SK-N-DZ (cell line): ENCODE data around the genes PCDH15 and TFAM.

GRCh38 chr10:50396136-50396693 lies 144.9 kb upstream of the ASAH2 start:
RAMPAGE:
- cytosol, long total RNA, result no peak
- nucleus, long total RNA, result no peak

GRCh38 chr10:50417680-50418706 lies 166.7 kb upstream of the ASAH2 start:
RAMPAGE:
- cytosol, long total RNA, result no peak
- nucleus, long total RNA, result no peak

DNA sequence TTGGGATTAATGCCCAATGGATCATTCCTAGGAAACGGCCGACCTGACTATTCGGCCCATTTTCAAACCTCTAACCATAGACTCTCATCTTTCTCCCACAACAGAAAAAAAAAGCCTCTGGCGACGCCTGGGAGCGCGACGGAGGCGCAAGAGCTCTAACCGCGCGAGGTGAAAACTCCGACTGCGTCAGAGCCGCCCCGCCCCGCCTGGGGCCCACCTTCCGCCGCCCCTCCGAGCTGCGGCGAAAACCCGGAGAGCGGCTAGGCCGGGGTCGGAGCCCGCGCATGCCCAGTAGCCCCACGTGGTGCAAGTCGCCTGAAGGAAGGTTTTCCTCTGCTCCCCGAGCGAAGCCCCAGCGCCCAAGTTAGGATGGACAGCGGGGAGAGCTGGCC lies 631 bp upstream of the SGMS1 start:
RAMPAGE:
- cytosol, long total RNA, result start-site peak on the minus strand centred at position 223 of the sequence, 136 bp wide, 30 and 46 reads in 2 replicates
- nucleus, long total RNA, result start-site peak on the minus strand centred at position 236 of the sequence, 15 bp wide, 22 and 24 reads in 2 replicates

DNA sequence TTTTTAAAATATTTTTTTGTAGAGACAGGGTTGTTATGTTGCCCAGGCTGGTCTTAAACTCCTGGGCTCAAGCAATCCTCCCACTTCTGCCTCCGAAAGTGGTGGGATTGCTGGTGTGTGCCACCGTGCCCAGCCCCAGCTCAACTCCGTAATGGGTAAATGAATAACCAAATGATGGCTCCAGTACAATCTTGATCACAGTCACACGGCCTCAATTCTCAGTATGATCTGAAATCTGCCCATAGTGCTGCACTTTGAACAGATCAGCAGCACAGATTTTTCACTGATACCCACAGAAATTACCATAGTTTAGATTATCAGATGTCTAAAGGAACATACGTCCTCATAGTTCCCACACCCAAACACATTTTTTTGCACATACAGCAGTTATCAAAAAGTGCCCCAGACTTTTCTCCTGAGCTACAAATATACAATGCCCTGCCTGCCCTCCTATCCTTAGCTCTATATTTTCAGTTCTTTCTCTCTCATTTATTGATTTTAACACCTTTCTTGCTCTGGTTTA lies 25.0 kb upstream of the SGMS1 start:
RAMPAGE:
- cytosol, long total RNA, result no peak
- nucleus, long total RNA, result no peak

RAMPAGE:
- cytosol, long total RNA, result no peak
- nucleus, long total RNA, result no peak
Measured at GRCh38 chr10:51281815-51282745, 207.8 kb downstream of the PRKG1 start.

DNA sequence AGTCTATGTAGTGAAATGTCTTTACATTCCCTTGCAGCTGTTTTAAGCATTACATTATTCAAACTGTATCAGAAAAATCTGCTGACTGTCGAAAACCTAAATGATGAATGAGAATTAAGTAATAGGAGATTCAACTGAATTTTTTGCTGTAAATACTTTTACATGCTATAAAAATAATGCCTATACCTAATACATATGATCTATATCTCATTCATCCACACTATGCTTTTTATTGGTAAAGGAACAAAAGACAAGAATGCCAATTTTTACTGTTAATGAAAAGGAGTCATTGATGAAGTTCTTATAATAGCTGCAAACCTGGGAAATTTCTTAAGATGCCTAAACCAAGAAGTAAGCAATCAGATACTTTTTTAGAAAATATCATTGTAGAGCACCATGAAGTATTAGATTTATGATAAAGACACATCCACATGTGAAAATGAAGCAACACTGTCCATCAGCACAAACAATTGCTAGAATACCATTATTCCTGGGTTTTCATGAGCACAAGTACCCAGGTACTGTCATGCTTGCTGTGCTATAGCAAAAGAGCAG lies 227.1 kb downstream of the CSTF2T start:
RAMPAGE:
- cytosol, long total RNA, result no peak
- nucleus, long total RNA, result no peak

DNA sequence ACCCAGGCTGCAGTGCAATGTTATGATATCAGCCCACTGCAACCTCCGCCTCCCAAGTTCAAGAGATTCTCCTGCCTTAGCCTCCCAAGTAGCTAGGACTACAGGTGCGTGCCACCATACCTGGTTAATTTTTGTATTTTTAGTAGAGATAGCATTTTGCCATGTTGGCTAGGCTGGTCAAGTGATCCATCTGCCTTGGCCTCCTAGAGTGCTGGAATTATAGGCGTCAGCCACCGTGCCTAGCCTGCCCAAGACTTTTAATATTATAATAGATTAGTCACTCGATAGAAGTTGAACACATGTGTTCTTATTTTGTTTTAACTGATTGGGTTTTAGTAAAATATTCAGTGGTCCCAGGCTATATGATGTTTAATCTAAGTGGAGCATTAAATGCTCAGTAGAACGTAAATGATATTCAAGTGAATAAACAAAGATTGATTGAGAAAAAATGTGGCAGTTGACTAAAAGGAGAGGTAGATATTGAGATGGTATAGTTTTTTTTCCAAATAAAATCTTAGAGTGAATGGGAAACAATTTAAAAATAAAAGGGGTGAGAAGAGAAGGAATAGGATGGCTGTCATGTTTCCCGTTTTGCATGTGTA lies 101.0 kb downstream of the CSTF2T start:
RAMPAGE:
- cytosol, long total RNA, result no peak
- nucleus, long total RNA, result no peak

RAMPAGE:
- cytosol, long total RNA, result no peak
- nucleus, long total RNA, result no peak
Measured at GRCh38 chr10:51662429-51663285, 36.7 kb downstream of the CSTF2T start.

RAMPAGE:
- cytosol, long total RNA, result no peak
- nucleus, long total RNA, result no peak
Measured at GRCh38 chr10:51838528-51838964, 139.2 kb upstream of the CSTF2T start.

RAMPAGE:
- cytosol, long total RNA, result no peak
- nucleus, long total RNA, result no peak
Measured at GRCh38 chr10:51909993-51910784, 210.8 kb upstream of the CSTF2T start.

DNA sequence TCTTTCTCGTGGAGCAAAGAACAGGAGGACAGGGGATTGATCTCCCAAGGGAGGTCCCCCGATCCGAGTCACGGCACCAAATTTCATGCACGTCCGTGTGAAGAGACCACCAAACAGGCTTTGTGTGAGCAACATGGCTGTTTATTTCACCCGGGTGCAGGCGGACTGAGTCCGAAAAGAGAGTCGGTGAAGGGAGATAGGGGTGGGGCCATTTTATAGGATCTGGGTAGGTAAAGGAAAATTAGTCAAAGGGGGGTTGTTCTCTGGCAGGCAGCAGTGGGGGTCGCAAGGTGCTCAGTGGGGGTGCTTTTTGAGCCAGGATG lies 275.1 kb upstream of the DKK1 start:
RAMPAGE:
- cytosol, long total RNA, result no peak
- nucleus, long total RNA, result no peak

RAMPAGE:
- cytosol, long total RNA, result no peak
- nucleus, long total RNA, result no peak
Measured at GRCh38 chr10:52213391-52213927, 100.6 kb upstream of the DKK1 start.

RAMPAGE:
- cytosol, long total RNA, result no peak
- nucleus, long total RNA, result no peak
Measured at GRCh38 chr10:52314772-52315491, 851 bp downstream of the DKK1 start.

DNA sequence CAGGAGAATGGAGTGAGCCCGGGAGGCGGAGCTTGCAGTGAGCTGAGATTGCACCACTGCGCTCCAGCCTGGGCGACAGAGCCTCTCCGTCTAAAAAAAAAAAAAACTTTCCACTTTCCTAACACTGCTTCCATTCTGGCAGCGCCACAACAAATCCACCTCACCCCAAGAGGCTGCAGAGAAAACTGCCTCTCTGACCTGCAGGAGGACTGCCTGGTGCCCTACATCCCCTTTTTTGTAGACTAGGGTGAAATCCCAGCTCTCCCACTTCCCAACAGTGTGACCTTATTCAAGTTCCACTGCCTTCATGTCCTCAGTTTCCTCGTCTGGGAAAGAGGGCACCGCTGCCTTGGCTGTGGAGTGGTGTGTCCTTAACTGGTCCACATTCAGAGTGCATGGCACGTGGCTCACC lies 2.6 kb upstream of the MBL2 start:
RAMPAGE:
- cytosol, long total RNA, result no peak
- nucleus, long total RNA, result no peak

GRCh38 chr10:54801058-54801434 lies at the start of gene PCDH15:
TSS of gene PCDH15 (minus strand) at chr10:54801231.
RAMPAGE:
- cytosol, long total RNA, result no peak
- nucleus, long total RNA, result no peak

RAMPAGE:
- cytosol, long total RNA, result start-site peak on the minus strand at chr10:55628226-55628252, 5 and 6 reads in 2 replicates
- nucleus, long total RNA, result start-site peak on the minus strand at chr10:55628226-55628352, 21 and 10 reads in 2 replicates
Measured at GRCh38 chr10:55627862-55629034, 732.8 kb downstream of the ZWINT start.

GRCh38 chr10:56154802-56155379 lies 206.2 kb downstream of the ZWINT start:
RAMPAGE:
- cytosol, long total RNA, result no peak
- nucleus, long total RNA, result no peak

GRCh38 chr10:57992494-57993290 lies 275.0 kb downstream of the IPMK start:
RAMPAGE:
- cytosol, long total RNA, result no peak
- nucleus, long total RNA, result no peak

DNA sequence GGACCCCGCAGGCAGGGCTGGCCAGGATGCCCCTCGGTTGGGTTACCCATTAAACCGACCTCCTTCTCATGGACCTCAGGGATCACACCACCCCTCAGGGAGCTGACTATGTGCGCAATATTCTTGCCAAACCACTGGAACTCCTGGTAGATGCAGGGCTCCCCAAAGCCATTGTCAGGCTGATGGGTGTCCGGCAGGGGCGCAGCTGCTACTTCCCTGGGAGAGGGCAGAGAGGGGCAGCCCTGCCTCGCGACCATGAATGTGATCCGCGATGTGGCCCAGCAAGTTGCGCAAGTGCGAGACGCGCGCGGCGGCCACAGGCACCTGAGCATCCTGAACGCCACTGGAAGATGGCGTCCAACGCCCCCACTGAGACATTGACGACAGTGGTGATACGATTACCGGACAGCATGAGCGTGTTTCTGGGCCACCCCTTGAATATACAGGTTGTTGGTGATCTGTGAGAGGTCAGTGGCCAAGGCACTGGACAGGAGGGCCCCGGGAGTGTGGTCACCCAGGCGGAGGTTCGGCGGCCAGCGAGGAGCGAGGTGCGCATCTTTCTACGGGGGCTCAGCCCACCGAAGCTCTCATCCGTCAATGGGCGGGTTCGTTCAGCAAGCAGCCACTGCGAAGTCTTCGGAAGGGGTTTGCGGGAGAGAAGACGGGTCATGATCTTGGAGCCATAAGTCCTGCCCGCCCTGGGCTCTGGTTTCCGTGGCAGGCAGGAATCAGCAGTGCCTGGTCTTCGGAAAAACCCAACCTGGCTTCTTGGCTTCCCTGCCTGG lies 161.1 kb downstream of the IPMK start:
RAMPAGE:
- cytosol, long total RNA, result no peak
- nucleus, long total RNA, result no peak

DNA sequence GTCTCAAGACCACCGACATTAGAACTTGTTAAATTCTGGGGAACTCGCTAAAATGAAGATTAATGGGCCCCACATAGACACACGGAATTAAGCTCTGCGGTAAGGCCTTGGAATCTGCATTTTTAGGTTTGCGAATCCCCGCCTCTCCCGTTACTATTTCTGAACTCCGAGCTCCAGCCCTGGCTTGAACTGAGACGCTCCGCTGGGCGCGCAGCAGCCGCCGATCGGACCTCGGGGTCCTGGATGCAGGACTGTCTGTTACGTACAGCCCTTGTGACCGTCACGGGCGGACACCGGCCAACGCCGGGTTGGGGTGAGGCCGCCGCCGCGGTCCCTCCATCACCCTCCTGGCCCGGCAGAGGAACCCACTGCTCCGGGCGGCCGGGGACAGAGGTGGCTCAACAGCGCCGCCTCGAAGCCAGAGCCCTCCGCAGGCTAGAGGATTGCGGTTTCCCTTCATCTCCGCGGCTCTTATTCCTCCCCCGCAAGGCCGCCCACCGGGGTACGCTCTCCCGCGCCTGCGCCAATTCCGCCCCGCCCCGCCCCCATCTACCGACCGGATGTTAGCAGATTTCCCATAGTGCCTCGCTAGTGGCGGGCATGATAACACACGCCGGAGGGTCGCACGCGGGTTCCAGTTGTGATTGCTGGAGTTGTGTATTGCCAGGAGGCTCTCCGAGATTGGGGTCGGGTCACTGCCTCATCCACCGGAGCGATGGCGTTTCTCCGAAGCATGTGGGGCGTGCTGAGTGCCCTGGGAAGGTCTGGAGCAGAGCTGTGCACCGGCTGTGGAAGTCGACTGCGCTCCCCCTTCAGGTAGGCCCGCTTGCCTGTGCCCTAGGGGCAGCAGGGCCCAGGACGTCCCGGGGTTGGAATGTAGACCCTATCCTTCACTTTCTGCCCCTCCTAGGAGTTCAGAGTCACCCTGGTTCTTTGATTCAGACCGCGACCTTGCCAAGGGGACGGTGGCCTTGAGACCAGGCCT lies at the start of gene TFAM:
Gene TFAM, plus strand, starts transcription at position 578 of the 985 bp plus-strand sequence.
RAMPAGE:
- cytosol, long total RNA, result start-site peak on the plus strand centred at position 611 of the sequence, 69 bp wide, 2,050 and 1,481 reads in 2 replicates
- nucleus, long total RNA, result start-site peak on the plus strand centred at position 619 of the sequence, 58 bp wide, 676 and 157 reads in 2 replicates